Measurements from ENCODE around the gene NBL1.

DNA sequence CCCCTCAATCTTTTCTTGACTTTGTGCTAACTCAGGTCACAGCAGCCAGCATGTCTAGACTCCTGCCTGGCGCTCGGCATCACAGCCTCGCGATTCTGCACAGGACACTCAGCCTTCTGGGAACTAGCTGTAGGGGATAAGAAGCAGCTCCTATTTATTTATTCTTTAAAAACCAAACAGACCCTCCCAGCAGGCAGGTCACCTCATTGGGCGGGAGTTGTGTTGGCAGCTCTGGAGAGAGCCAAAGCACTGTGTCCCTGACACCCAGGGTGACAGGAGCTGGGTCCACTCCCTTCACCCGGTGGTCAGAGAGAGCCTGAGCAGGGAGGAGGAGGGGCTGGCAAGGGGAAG, 79.5 kb upstream of the IFFO2 start:
- PRO-cap = no peak
- RAMPAGE, long total RNA = no peak

- PRO-cap = no peak
- RAMPAGE, long total RNA = no peak
Measured at GRCh38 chr1:19071799-19072529, 115.5 kb upstream of the IFFO2 start.

DNA sequence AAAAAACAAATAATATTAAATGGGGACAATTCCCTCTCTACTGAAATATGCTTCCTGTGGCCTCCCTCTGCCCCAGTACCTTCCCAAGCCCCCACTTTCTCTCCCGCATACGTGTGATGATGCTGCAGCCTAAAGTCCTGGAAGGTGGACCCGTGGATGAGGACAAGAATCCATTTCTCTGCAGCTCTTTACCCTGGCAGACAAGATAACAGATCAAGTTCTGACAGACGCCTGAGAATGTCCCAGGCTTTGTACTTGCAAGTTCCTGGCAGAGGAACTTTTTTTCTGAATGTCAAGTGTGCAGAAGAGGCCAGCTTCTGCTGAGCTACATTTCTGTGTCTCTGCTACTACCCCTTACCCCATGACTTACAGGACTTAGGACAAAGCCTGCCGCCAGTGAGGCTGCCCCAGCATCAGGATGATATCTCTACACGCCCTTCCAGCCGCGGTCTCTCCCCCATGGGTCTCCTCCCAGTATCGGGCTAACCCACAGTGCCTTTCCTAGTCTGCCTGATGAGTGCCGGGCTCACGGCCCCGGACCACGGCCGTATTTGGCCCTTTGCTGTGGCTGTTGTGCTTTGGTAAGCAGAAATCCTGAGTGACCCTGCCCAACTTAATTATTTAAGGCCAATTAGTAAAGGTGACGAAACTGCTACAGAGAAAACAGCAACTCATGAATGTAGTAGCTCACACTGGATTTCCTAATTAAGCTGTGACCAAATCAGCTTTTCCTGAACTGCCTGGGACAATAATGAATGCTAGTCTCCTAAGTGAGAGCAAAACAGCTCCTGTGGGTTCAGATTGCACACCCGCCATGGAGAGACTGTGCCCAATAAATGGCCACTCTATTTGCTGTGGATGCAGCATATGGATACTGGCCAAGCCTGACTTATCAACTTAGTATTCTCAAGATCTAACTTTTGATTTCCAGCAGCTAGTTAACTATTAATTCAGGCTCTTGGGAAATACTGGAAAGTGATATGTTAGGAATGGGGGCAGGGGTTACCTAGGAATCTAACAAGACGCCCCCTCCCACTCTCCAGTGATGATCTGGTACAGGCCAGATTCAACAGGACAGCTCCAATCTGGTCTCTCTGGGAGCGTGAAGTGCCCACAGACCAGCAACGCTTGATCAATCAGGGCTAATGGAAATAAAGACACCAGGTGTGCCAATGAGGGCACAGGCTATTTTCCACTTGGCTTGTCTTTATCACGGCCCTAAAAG, 123.2 kb upstream of the IFFO2 start:
- PRO-cap = no peak
- RAMPAGE, long total RNA = no peak

DNA sequence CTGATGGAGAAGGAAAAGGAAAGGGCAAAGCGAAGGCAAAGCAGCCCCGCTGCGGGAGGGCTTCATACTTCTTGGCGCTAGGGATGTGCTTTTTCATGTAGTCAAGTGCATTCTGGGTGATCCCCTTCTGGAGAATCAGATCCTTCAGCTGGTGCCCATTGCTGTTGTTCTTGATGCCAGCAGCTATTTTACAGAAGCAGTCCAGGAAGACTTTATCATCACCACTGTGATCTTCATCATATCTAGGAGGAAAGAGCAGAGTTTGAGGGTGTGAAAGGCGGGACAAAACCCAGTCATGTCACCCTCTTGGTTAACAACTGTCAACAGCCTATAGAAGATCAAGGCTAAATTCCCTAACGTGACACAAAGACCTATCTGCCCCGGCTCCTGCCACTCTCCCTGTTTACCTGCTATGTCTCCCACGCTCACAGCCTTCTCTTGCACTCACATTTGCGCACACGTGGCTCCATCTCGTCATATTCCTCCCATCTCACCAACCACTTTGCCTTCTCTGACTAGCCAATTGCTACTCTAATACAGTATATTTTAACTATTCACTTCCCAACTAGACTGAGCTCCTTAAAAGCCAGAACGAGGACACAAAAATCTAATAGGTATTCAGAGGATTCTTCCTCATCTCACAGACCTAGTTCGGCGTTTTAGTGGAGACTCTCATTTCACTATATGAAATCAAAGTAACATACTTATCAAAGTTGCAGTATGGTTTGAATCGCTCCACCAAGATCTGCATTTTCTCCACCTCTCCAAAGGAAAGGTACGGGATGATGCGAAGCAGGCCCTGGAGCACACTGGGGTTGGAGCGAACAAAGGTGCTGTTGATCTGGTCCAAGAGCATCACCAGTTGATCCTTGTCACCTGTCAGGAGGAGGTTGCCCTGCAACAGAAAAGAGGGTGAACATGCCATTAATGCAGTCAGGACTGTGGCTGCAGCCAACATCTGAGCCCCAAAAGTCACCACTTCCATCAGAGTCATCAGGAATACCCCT, 116.5 kb downstream of the UBR4 start:
- PRO-cap = no peak
- RAMPAGE, long total RNA = no peak

GRCh38 chr1:19211226-19211632, 1.2 kb upstream of the UBR4 start:
- PRO-cap = no peak
- RAMPAGE, long total RNA = no peak

- PRO-cap = no peak
- RAMPAGE, long total RNA = no peak
Measured at GRCh38 chr1:19217475-19218589, 7.8 kb upstream of the UBR4 start.

DNA sequence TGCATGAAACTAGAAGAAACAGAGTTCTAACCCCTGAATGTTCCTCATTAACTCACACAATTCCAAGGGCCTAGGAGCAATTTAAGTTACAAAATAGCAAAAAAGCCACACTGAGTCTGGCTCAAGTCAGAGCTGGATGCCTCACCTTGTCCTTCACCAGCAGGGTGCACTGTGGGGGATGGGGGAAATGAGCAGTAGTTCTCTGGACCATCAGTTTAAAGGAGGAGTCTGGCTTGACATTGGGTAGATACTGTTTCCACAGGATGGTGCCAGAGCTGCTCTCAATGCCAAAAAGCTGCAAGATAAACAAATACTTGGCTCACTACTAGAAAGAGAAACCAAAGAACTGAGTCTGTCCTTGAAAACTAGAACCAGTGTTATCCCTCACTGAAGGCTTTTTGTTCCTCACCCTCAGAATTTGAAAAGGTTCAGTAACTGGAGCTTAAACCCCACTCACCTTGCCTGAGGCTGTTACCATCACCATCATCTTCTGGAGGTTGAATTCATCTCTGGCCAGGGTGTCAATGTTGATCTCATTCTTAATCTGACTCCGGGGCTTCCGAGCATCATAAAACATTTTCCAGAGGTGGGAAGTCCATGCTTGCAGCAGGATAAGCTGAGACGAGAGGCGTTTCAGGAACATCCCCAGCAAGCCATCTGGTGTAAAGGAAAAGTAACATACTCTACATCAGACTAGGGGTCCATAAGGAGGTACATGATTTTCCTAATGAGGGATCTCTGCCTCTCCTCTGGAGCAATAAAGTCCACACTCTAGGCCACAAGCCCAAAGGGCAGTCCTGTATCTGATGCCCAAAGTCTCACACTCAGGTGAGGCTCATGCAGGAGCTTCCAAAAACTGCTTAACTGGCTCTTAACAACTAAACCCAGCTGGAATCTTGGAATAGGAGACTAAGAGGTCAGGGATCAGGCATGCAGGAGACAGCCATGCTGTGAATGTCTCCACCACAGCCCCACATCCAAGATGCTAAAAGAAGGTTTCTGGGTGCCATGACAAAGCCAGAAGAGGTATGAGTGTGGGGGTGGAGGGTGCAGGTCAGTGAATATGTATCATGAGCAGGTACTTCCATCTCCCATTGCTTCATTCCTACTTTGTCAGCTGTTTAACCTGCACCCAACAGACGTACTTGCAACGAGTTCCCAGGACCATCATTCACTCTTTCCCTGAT, 18.5 kb downstream of the EMC1 start:
- PRO-cap = no peak
- RAMPAGE, long total RNA = no peak

GRCh38 chr1:19310934-19311543, 905 bp downstream of the AKR7A2 start:
- PRO-cap = no peak
- RAMPAGE, long total RNA = no peak

GRCh38 chr1:19325675-19326767, 13.9 kb downstream of the SLC66A1 start:
- PRO-cap = no peak
- RAMPAGE, long total RNA = no peak

DNA sequence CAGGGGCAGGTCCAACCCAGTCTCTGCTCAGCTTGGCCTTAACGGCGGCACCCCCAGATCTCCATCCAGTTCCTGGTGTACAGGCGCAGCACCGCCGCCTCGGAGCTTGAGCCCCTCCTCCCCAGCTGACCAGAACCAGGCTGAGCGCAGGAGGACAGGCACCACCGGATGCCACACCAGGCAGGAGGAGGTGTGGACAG, 16.3 kb downstream of the SLC66A1 start:
- PRO-cap = no peak
- RAMPAGE, long total RNA = no peak

DNA sequence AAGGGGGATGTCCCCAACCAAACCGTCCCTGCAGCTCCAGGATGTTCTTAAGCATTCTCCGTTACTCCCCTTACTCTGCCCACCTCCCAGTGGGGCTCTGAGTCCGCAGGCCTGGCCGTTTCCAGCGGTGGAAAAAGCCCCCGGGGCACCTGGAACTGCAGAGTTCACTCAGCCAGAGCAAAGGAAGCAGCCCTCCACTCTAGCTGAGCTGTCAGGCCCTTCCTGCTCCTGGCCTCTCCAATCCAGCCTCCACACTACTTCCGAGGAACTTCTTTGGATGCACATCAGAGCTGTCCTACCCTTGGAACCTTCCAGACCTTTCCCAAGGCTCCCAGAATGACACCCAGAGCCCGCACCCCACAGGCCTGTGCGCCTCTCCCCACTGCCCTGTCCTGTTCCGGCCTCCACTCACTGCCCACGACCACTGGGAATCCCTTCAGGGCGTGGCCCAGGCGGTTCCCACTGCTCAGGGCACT, 57.7 kb downstream of the SLC66A1 start:
- PRO-cap = no peak
- RAMPAGE, long total RNA = start-site peak on the minus strand centred at position 346 of the sequence, 393 bp wide, 14 reads

GRCh38 chr1:19483232-19483713, 2.1 kb downstream of the CAPZB start:
- PRO-cap = no peak
- RAMPAGE, long total RNA = no peak

DNA sequence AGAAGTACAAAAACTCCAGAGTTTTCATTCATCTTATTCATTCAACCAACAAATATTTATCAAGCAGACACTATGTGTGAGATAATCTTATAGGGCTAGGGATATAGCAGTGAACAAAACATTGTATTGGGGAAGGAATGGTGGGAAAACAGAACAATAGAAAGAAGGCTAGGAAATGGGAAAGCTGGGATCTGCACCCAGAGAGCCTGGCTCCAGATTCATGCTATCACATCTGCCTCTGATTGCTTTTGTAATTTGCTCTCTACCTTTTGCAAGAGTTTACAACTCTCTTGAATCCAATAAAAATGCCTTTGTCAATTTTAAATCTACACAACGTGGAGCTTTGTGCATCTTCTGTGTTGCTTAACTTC, 3.9 kb upstream of the MICOS10 start:
- PRO-cap = no peak
- RAMPAGE, long total RNA = no peak

DNA sequence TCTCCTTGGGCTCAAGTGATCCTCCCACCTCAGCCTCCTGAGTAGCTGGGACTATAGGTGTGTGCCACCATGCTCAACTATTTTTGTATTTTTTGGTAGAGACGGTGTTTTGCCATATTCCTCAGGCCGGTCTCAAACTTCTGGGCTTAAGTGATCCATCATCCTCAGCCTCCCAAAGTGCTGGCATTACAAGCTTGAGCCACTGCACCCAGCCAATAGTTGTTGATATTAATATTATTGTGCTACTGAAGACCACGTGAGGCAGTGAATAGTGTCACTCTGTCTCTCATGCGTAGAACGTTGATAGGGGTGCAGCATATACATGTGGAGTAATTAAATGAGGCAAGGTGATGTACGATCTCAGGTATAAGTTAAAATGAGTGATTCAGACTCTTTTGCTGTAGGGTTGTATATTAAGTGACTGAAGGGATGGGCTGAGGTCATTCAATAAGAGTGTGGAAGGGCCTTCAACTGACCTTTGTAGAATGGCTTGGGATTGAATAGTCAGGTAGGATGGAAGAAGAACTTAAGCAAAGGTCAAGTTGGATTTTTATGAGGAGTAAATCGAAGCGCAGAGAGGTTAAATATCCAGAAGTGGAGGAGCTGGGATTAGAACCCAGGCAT, 2.5 kb downstream of the MICOS10 start:
- PRO-cap = no peak
- RAMPAGE, long total RNA = no peak

GRCh38 chr1:19643926-19644057, 319 bp upstream of the NBL1 start:
- PRO-cap = no peak
- RAMPAGE, long total RNA = no peak

GRCh38 chr1:19644058-19644590, at the start of gene NBL1:
Gene NBL1 (plus strand): TSS chr1:19644311.
- PRO-cap = bidirectional peak, plus-strand start at chr1:19644106, minus-strand start at chr1:19644101; bidirectional peak, plus-strand start at chr1:19644313, minus-strand start at chr1:19644174
- RAMPAGE, long total RNA = no peak

DNA sequence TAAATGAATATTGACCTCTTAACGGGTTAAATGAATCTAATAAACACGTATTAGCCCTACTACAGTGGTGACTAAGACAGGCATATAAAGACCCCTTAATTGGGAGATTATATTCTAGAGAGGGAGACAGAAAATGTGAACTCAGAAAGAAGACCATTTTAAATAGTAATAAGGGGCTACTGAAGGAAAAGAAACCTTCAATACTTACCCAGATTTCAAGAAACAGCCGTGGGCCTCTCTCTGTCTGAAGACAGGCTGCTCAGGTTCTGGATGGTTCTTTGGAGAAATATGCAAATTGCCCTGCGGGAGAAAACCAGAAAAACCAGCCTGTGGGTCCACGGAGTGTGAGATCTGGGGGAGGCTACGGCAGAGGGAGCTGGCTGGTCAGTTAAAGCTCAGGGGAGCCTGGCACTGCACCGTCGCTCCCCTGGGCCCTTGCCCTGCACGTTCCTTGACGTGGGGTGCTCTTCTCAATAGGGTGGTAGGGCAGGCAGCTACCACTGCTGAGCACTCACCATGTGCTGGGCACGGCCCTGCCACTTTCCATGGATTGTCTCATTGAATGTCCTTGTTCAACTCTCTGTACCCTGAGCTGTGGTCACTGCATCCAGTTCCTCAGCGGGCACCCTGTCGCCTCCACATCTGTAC, 12.8 kb downstream of the TMCO4 start:
- PRO-cap = no peak
- RAMPAGE, long total RNA = start-site peak on the minus strand centred at position 258 of the sequence, 24 bp wide, 22 reads

- PRO-cap = no peak
- RAMPAGE, long total RNA = no peak
Measured at GRCh38 chr1:20124109-20124403, 4.7 kb upstream of the PLA2G2D start.

DNA sequence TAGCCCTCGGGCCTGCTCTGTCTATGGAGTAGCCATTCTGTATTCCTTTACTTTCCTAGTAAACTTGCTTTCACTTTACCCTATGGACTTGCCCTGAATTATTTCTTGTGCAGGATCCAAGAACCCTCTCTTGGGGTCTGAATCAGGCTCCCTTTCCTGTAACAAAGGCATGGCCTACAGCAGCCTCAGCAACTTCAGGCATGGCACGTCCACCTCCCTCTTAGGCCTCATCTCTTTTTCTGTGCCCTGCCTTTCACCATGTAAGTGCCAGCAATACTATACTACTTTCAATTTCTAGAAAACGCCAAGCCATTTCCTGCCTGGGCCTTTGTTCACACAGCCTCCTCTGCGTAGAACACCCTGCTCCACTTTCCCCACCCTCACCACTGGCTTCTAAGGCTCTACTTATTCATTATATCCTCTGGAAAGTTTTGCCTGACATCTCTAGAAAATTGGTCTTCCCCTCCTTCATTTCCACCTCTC, 41.8 kb upstream of the VWA5B1 start:
- PRO-cap = no peak
- RAMPAGE, long total RNA = no peak

- PRO-cap = no peak
- RAMPAGE, long total RNA = no peak
Measured at GRCh38 chr1:20350113-20350312, 59.3 kb downstream of the VWA5B1 start.

All from vagina (tissue), 1 donor.